Measurements from ENCODE around the genes CD79A and GRIK5.

GRCh38 chr19:41706687-41707358, 1.6 kb upstream of the CEACAM5 start:
- RRBS = no CpG with 5 or more reads among the region's 24 CpGs

DNA sequence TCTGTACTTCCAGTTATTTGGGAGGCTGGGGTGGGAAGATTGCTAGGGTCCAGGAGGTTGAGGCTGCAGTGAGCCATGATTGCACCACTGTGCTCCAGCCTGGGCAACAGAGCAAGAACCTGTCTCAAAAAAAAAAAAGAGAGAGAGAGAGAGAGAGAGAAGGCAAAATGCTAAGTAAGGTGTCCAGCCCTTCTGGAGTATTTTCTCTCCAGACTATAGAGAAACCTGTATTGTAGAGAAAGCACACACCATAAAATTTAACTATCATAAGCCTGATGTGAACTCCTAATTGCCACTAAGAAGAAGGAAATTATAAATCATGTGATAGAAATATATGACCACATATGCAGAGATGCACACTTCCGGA, 10.8 kb upstream of the CEACAM6 start:
- RRBS = no CpG with 5 or more reads among the region's 1 CpG

DNA sequence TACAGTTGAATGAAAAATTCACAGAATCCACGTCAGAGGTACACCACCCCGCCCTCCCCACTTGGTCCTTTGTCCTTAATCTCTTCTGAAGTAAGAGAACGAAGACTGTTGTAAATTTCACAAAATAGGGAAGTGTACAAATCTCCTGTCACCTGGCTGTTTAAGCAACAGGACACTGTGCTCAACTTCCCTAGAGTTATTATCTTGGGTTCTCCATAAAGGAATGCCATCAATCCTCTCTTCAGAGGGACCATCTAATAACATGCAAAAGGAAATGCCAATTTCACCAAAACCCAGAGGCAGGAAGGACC, 10.5 kb upstream of the CEACAM6 start:
- RRBS = no CpG with 5 or more reads among the region's 3 CpGs

GRCh38 chr19:41876747-41877898, at the start of gene CD79A:
TSS of gene CD79A (plus strand) at chr19:41877279.
- RRBS = 60% methylated on average over 3 of the region's 12 CpGs

DNA sequence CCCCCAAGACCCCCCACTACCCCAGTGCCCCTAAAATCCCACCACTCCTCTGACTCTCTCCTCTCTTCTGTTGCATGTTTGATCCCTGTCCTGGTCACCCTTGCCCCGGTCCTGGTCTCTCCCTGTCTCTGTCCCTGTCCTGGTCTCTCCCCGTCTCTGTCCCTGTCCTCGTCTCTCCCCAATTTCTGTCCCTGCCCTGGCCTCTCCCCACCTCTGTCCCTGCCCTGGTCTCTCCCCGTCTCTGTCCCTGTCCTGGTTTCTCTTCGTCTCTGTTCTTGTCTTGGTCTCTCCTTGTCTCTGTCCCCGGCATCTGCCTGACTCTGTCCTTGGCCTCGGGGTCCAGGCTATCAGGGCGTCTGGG, 14.6 kb downstream of the ARHGEF1 start:
- RRBS = 98% methylated on average over 2 of the region's 8 CpGs

DNA sequence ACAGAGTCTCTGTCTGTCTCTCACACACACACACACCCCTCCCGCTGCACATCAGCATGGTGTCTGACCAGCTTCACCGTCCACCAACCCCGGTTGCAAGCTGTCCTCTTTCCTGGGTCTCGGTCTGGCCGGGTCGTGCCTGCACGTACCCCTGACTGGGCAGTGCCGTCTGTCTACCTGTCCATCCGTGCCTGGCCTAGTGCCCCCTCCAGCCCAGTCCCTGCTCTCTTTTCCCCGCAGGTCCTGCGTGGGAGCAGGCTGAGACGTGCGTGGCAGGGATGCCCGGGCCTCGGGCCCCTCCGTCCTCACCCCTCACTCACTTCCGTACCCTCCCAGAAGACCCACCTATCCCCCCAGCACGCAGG, 16.0 kb downstream of the ERFL start:
- RRBS = no CpG with 5 or more reads among the region's 18 CpGs

GRCh38 chr19:41998953-41999458, 5.0 kb upstream of the ATP1A3 start:
- RRBS = 31% methylated on average over 53 of the region's 66 CpGs

GRCh38 chr19:42069984-42070639, at the start of gene GRIK5:
TSS of gene GRIK5 (minus strand) at chr19:42070206.
- RRBS = 91% methylated on average over 4 of the region's 23 CpGs

GRCh38 chr19:42196182-42197287, 20.9 kb downstream of the DEDD2 start:
- RRBS = 88% methylated on average over 4 of the region's 39 CpGs

DNA sequence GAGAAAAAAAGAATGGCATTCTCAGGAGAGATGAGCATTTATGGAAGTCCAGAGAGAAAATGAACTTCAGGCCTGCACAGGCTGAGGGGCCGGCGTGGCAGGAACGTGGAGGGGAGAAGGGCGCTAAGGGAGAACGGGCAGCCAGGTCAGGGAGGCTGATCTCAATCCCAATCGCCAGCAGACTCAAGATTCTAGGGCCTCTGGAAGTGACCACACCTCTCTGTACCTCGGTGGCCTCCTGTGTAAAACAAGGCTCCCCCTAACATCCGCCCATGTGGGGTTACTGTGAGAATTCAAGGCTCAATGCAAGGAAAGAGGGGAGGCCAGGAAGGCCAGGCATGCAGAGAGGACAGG, 14.1 kb downstream of the DEDD2 start:
- RRBS = no CpG with 5 or more reads among the region's 8 CpGs

DNA sequence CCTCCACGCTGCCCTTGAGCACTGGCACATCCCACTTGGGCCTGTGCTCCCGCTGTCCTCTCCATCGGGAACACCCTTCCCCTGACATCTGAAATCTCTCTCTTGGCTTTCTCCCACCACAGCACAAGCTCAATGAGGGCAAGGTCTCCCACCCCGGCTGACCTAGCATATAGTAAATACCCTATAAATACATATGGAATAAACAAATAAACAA, 11.3 kb downstream of the DEDD2 start:
- RRBS = no CpG with 5 or more reads among the region's 4 CpGs

- RRBS = 97% methylated on average over 9 of the region's 41 CpGs
These were observed 5.0 kb downstream of the ZNF526 start for GRCh38 chr19:42224806-42225723.

GRCh38 chr19:42231687-42232401, 10.6 kb downstream of the GSK3A start:
- RRBS = no CpG with 5 or more reads among the region's 14 CpGs

DNA sequence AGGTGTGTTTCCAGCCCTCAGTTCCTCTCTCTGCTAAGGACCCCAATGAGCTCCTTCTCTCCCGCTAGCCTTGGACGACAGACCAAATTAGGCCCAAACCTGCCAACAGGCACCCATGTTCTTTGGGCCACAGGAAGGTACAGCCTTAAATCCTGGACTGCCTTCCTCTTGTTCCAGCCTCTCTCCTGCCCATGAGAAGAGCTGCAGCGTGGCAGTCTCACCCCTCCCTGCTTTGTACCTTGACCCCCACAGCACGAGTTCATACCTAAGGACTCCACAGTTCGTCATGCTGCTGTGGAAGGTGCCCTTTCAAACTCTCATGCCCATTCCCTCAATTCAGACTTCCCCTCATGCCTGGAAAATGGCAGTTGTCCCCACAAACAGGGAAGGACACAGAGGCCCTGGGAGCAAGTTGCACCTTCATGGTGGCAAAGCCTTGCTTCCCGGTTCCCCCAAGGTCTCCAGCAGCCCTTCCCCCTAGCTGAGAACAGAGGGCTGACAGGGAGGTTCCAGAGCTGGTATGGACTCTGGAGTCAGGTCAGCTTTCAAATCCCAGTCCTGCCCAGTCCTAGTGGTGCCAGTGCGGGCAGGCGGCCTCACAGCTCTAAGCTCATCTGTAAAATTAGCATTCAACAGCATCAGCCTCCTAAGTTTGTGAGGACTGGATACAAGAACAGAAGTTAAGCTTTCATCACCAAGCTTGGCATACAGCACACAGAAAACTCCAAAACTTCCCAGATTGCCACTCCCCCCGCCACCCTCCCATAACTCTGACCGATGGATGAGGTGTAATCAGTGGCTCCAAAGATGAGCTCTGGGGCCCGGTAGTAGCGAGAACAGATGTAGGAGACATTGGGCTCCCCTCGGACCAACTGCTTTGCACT, 8.6 kb downstream of the GSK3A start:
- RRBS = no CpG with 5 or more reads among the region's 13 CpGs

- RRBS = no CpG with 5 or more reads among the region's 8 CpGs
These were observed 2.8 kb downstream of the ERF start for GRCh38 chr19:42252137-42252588.

GRCh38 chr19:42272795-42274115, 4.2 kb downstream of the CIC start:
- RRBS = 89% methylated on average over 11 of the region's 75 CpGs

DNA sequence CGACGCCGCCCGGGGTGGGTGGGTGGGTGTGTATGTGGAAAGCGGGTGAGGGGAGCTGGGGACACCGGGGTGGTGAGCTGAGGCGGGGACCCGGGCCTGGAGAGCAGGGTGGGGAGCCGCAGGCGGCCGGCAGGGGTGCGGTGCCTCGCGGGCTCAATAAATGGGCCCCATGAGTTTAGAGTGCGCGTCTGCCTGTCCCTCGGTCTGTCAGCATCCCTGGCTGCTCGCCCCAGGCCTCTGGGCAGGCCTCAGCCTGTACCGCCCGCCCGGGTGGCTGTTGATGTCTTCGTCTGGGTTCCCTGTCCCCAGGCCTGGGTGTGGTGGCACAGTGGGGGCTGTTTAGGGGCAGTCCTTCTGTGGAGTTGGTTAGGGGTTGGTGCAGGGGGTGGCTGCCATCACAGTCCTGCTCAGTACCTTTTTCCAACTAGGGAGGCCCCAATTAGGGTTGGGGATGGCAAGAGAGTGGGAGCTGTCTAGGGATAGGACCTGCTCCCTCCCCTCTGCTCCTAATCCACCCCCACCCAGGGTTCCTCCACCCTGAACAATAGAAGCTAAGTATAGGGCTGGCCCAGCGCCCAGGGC, 12.2 kb downstream of the CIC start:
- RRBS = 1% methylated on average over 6 of the region's 23 CpGs

GRCh38 chr19:42282396-42283082, 13.5 kb downstream of the CIC start:
- RRBS = no CpG with 5 or more reads among the region's 5 CpGs

DNA sequence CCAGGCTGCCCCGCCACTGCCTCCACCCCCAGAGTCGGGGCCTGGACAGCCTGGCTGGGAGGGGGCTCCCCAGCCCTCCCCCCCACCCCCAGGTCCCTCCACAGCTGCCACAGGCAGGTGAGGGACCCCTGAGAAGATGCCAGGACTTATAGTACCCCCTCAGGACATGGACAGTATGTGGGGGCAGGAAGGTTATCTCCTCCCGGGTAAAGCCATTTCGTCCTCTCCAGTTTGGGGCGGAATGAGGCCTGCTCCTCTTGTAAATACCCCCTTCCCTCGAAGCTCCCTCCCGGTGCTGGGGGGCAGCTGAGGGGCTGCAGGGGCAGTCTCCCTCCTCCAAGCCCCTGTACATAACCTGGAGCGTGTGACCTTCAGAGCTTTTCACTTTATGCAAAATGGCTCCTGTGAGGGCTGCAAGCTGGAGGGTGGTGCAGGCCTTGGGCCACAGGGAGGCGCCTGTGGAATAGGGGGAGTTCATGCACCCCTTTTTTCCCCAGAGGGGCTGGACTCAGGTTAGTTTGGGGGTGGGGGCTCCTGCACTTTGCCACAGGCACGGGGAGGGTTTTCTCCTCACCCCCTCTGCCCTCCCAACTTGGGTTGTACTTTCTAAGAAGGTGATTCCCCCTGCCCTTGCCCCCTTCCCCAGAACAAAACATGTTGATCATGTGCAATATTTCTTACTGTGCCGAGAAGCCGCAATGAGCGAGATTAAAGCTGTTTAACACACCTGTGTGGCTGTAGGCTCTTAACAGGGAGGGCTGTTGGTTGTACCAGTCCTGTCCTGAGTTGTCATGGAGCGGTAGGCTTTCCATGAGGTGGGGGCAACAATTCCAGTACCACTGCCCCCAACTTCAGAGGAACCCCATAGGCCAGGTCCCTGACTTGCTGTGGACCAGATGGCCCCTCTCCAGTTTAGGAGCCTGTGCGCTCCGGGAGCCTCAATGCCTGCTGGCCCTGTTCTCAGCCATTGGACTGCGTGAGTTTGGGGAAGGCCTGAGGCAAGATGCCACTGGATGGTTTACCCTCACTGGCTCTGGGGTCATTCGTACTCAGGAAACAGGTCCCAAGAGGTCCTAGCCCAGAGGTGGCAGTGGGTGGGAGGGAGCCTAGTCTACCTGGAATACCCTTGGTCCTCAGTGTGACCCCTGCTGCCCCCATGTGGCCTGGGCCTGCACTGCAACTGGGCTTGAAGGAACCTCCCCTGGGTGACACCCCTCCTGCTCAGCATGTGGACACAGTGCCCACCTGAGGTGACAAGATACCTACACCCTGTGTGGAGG, 6.4 kb upstream of the PRR19 start:
- RRBS = 86% methylated on average over 5 of the region's 18 CpGs

GRCh38 chr19:42316689-42317410, 3.7 kb downstream of the TMEM145 start:
- RRBS = no CpG with 5 or more reads among the region's 25 CpGs